ENCODE results near the genes ENO1, SPSB1 and PIK3CD.

DNA sequence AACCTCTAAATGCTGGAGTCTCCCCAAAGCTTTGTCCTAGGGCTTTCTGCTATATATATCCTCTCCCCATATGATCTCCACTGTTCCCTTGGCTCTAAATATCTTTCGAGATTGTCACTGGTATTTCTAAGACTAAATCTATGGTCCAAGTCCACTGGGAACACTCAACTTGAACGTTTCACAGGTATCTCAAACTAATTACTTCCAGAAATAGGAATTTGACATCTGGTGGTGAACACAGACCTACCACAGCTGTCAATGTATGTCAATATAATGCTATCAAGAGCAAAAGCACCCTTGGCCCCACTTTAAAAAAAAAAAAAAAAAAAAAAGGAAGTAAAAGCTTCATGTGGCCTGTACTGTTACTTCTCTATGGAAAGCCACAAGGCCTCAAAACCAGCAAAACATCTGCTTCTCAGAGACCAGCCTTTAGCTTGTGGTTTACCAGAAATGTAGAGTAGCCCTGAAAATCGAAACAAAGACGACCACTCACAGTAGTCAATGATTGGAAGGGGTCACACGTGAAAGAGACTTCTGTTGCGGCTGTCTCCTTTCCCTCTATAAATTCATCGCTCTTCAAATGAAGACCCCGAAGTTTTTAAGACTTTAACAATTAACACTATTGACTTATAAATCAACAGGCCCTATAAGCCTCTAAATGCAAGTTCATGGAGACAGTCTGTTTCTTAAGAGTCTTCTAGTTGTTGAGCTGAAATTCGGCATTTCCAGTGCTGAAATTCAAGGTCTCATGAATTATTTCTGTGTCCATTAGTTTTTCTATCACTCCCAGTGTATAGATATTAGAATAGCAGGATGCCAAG lies 109.6 kb downstream of the SLC45A1 start:
- PRO-cap = no peak

DNA sequence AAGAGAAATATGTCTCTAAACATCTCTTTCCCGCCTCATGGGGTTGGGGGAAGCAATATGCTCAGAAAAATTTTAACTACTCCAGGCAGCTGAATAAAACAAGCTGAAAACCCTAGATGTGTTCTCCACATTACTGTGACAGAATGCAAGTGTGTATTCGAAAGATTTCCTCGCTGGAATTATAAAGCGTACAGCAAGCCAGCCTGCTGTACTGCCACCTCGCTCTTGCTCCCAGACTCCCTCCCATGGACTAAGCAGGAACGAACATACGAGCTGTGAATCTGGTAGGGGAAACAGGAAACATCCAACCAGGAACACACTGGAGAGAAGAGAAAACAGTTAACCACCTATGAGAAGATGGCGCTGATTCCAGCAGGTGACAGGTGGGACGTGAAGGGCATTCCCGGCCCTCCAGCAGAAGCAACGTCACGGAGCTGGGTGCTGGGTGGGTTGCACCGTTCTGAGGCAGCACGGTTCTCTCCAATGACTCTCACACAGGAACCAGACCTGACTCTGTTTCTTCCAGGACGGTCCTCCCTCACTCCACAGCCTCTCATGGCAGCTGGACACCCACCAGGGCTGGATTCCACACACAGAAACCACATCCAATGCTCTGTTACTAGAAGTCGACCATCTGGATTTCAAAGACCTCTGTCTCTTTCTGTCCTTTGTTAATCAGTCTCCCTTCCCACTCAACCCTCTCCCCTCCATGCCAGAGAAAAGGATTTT lies 219.3 kb downstream of the RERE start:
- PRO-cap = no peak

- PRO-cap = no peak
Measured at GRCh38 chr1:8785921-8786764, 31.3 kb downstream of the RERE start.

- PRO-cap = no peak
Measured at GRCh38 chr1:8802277-8803166, 14.9 kb downstream of the RERE start.

DNA sequence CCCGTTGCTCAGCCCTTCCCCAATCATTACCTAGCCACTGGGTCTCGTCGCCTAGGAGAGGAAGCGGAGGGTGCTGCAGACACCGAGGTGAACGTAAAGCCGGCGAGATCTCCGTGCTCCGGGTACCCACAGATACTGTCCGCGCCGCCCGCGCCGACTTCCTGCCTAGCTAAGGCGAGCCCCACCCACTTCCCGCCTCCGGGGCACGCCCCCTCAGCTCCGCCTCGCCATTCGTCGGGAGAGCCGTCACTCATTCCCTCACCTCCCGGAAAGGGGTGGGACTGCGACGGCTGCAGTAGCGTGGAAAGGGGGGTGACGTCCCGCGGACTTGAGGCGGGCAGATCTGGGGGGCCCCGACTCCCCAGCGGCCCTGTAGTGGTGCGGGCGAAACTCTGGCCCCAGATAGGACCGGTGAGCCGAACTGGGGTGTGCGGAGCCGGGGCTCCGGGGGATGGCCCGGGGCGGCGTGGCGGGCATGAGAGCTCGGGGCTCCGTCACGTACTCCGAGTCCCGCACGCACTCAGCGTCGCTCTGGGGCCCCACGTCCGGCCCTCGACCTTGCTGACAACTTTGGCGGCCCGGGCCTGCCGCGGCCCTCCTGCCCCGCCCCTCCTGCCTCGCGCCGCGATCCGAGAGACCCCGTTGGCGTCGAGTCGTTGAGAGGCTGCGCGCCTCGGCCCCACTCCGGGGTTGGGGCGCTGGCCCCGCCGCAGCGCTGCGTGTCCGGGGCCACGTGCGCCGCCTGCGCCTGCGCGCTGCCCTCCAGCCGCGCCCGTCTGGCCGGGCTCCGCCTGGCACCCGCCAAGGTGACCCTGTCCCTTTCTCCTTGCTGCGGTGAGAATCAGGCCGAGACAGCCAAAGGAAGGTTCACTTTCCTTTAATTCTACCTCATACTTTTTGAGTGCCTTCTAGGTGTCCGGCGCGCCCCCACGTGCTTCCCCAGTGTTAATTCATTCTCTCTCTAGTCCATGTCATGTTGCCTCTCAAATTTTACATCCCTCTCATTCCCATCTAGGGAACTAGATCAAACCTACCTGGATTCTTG lies at the start of gene ENO1:
TSS of gene ENO1 (minus strand) at position 137 of the 1,045 bp plus-strand sequence.
- PRO-cap = bidirectional peak, plus-strand start at position 340 of the sequence, minus-strand start at position 137 of the sequence; bidirectional peak, plus-strand start at position 682 of the sequence, minus-strand start at position 533 of the sequence

- PRO-cap = no peak
Measured at GRCh38 chr1:8977210-8977418, 31.4 kb downstream of the CA6 start.

GRCh38 chr1:9129362-9129750 lies 454 bp upstream of the GPR157 start:
- PRO-cap = unidirectional peak, minus-strand start at chr1:9129563

- PRO-cap = no peak
Measured at GRCh38 chr1:9142964-9143676, 14.2 kb upstream of the GPR157 start.

- PRO-cap = no peak
Measured at GRCh38 chr1:9149620-9150335, 20.9 kb upstream of the GPR157 start.

DNA sequence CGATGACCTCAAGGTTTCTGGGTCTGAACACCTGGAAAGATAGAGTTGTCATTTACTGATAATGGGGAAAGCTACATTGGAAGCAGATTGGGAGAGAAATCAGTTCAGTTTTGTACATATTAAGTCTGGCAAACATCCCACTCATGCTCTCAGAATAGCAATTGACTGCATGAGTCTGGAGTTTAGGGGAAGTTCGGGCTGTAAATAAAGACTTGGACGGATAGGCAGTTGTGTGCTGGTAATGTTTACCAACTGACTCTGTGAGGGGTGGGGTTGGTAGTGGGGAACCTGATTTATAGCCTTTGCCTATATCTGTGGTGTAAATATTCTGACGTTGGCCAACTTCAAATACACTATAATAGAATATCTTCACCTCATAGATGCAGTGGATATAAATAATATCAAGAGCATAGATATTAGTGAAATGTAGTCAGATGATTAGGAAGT lies 4.0 kb downstream of the H6PD start:
- PRO-cap = no peak

DNA sequence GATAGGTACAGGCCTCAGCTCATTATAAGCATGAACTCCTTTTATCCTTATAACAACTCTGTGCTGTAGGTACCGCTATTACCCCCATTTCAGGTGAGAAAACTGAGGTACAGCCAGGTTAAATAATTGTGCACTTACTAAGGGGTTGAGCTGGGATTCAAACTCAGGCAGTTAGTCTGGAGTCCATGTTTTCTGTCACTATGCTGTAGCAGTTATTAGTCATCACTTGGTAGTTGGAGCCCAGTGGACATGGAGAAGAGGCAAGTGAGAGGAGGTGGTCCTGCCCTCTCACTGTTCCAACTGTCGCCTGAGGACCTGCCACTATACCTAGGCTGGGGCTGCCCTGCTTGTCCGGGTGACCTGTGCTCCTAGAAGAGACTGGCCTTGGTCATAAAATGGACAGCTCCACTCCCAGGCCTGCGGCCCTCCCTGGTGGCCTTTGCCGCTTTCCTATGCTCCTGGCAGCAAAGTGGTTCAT lies 9.7 kb downstream of the H6PD start:
- PRO-cap = no peak

DNA sequence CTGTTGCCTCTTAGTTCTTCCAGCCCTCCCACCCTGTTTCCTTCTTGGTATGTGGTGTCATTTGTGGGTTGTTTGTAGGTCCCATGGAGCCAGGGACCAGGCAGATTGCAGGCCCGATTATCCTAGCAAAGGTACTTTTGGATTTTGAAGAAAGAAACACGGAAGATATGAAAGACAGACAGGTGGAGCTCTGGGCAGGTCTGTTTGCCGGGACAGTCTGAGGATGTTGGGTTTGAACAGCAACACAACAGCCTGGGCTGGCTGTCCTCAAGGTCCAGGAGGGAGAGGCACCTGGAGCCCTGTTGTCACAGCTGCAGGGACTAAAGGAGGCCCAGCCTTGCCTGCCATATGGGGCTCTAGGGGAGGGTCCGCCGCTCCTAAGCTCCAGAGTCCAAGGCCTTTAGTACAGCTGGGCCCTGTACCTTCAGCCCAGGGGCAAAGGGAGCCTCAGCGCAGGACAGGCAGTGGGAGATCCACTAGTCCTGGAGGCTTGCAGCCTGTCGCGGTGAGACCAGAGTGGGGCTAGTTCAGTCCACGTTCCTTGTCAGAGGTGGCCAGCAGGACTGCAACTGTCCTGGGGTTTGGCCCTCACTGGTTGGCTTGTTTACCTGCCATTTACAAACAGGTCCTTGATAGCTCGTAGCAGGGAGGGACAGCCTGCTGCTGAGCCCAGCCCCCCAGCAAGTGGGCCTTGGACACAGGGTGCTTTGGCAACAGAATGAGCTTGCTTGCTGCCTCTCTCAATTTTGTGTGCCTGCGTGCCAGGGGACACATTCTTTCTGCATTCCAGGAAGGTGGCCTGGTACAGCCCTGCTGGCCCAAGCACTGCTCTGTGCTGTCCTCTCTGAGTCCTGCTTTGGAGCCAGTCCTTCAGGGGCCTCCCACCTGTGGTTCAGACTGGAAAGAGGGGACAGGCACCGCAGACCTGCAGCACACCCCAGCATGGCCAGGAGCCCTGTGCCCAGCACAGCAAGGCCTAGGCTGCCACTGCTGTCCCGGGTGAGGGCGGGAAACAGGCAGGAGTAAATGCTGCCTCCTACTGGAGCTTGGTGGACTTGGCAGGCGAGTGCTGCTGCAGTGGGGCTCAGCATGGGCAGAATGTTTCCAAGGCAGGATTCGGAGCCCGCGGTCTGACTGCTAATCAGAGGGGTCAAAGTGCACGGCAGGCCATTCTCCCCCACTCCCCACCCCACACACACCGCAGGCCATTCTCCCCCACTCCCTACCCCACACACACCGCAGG lies 15.0 kb downstream of the H6PD start:
- PRO-cap = no peak

- PRO-cap = no peak
Measured at GRCh38 chr1:9251320-9252217, 17.0 kb downstream of the H6PD start.

- PRO-cap = no peak
Measured at GRCh38 chr1:9253770-9254144, 19.2 kb downstream of the H6PD start.

GRCh38 chr1:9268826-9269314 lies 23.8 kb upstream of the SPSB1 start:
- PRO-cap = no peak

DNA sequence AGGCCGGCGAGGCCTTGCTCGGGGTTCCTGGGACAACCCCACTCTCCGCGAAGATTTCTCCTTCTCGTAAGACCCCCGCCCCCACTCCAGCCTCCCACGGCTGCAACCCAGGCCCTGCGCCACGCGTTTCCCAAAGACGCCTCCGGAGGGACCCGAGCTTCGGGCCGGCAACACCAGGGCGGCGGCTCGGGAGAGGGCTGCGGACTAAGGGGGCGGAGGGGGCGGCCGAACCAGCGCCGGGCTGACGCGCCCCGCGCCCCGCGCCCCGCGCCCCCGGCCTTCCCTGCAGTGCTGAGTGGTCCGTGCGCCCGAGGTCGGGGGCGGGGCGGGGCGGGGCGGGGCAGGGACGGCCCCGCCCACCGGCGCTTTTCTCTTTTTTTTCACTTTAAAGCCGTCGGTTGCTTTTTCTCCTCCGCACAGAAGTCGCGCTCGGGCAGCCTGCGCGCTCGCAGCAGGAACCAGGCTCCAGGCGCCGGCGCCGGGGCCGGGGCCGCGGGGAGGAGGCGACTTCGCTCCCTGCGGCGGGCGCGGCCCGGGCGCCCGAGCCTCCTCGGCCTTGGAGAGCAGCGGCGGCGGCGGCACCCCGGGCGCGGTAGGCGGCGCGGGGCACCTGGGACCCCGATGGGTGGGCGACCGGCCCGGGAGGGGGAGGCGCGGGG lies at the start of gene SPSB1:
TSS of gene SPSB1 (plus strand) at position 415 of the 659 bp plus-strand sequence.
- PRO-cap = bidirectional peak, plus-strand start at position 417 of the sequence, minus-strand start at position 293 of the sequence

DNA sequence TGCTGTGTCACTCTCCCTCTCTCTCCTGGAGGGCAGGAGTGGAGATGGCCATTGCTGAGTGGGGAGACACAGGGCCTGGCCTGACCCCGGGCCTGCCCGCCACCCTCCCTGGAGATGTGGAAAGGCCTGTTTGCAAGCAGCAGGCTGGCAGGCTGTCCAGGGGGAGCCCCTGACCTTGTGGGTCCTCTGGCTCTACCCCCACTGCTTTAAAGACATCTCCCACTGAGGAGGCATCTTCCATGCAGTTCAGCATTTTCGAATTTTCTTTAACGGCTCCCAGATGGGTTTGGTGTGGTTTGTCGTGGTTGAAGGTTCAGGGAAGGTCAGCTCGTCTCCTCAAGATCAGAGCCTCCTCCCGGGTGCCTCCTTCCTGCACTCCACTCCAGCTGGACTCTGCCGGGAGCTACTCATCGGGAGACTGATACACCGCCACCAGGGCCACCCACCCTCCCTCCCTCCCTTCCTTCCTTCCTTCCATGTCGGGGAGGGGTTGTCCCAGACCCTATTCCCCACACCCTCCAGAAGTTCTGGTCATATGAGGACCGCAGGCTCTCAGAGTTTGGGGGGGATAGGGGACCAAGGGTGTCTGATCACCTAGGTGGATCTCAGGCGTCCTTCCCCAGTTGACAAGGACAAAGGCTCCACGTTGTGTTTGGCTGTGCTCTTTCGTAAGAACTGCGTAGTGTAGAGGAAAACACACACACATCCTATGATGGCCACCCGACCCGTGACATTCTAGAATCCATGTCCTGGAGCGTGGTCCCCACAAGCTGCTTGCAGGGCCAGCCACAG lies 69.2 kb downstream of the SPSB1 start:
- PRO-cap = no peak

GRCh38 chr1:9626040-9626499 lies 25.5 kb upstream of the PIK3CD start:
- PRO-cap = no peak

DNA sequence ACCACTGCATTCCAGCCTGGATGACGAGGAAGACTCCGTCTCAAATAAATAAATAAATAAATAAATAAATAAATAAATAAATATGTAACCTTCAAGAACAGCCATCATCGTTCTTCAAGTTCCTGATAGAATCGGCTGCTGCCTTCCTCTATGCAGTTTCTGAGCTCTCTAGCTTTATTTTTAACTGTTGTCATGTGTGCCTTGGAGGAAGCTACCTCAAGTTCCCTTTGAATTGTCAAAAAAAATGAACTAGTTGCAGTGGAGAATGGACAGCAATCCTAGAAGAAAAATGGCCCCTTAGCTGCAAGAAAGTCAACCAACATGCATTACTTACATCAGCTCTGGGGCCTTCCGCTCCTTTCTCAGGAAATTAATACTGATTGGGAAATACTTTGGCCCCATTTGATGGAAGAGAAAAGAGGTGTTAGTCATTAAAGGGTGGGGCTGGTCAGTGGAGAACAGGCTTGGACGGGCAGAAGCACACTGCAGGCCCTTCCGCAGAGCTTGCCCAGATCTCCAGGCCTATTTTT lies 7.0 kb upstream of the PIK3CD start:
- PRO-cap = no peak

DNA sequence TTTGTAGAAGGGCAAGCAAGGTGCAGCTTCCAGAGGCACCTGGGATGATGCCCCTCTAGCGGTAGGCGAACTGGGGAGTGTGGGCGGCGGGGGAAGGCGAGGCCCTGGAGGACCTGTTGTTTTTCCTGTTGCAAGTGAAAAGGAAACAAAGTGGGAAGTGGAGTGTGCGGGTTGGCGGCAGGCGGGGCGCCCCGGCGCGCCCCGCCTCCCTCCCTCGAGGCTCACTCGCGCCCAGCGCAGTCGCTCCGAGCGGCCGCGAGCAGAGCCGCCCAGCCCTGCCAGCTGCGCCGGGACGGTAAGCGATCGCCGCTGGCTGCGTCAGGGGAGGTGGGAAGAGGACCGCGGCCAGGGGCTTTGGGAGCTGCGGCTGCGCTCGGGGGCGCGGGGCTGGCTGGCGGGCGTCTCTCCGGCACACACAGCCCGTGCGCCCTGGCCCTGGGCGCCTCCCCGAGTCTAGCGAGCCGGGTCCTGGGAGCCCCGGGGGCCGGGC lies at the start of gene PIK3CD:
TSS of gene PIK3CD (plus strand) at position 224 of the 490 bp plus-strand sequence.
- PRO-cap = unidirectional peak, plus-strand start at position 239 of the sequence; unidirectional peak, plus-strand start at position 321 of the sequence

All from WTC11 (cell line).